HEK293 (cell line): ENCODE measurements around the gene EIF3C.

DNA sequence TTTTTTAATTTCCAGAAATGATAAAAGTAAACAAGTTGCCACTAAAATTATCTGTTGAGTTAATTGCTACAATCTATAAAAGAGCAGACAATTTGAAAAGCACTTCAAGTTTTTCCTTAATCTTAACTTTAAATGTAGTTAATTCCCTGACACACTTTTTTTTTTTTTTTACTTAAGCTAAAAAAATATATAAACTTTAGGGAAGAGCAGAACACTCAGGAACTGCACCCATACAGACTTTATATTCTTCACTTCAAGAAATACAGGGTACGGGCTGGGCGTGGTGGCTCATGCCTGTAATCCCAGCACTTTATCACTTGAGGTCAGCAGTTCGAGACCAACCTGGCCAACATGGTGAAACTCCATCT lies 40.9 kb downstream of the XPO6 start:
- PRO-cap = no peak
- RRBS, 2 experiments = no CpG with 5 or more reads among the region's 3 CpGs

GRCh38 chr16:28175489-28176158 lies 36.1 kb downstream of the XPO6 start:
- PRO-cap = no peak
- RRBS, 2 experiments = no CpG with 5 or more reads among the region's 7 CpGs

DNA sequence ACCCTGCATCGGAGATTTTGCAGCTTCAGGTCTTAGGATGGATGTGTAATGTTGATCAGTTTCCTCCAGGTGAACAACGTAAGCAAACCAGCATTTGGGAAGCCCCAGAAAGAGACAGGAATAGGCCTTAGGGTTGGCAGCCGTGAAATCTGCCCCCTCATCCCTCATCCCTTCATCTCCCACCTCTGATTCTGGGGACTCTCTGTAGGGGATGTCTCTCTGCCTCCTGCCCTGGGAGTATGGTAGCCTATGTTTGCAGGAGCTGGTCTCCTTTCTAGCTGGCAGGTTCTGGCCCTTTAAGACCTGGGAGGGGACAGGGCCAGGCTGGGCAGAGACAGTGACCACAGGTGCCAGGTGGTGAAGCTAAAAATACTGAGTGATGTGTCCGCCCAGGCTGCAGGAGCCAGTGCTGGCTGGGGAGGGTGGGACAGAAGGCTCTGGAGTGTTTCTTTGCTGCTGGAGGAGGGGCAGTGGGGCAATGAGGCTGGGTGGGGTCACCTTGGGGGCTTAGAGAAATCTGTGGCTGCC lies 30.6 kb upstream of the SBK1 start:
- PRO-cap = no peak
- RRBS, 2 experiments = no CpG with 5 or more reads among the region's 4 CpGs

GRCh38 chr16:28711271-28711770 lies at the start of gene EIF3C:
Gene EIF3C (plus strand): TSS chr16:28711464.
- PRO-cap = no peak
- RRBS, 2 experiments = no CpG with 5 or more reads among the region's 57 CpGs

- PRO-cap = bidirectional peak, plus-strand start at chr16:28824093, minus-strand start at chr16:28823751
- RRBS, 2 experiments = under 1 to 2% methylated on average over 49 to 50 of the region's 82 CpGs
Measured at GRCh38 chr16:28823699-28824829, 1.3 kb downstream of the ATXN2L start.

GRCh38 chr16:28830174-28830854 lies 7.5 kb downstream of the ATXN2L start:
- PRO-cap = no peak
- RRBS, 2 experiments = no CpG with 5 or more reads among the region's 14 CpGs

DNA sequence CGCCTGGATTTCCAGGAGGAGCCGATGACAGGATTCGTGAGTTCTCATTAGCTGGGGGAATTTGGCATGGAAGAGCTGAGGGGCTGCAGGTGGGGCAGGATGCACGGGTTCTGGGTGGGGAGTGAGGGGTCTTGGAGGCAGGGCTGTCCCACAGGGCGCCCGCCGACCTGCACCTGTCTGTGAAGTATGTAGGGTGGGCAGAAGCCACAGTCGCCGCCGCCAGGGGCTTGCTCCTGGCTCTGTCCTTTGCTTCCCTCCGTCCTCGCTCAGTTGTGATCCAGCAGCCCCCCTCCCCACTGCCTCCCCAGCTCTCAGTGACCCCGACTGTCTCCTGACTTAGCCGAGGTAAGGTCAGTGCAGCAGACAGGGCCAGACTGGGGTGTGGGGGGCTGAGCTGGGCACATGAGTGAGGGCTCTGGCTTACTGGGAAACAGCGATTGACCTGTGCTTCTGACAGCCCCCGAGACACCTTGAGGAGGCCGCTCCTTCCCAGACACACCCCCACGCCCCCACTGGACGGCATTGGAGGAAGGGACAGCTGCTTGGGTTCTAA lies 9.9 kb downstream of the TUFM start:
- PRO-cap = no peak
- RRBS, 2 experiments = no CpG with 5 or more reads among the region's 19 CpGs

DNA sequence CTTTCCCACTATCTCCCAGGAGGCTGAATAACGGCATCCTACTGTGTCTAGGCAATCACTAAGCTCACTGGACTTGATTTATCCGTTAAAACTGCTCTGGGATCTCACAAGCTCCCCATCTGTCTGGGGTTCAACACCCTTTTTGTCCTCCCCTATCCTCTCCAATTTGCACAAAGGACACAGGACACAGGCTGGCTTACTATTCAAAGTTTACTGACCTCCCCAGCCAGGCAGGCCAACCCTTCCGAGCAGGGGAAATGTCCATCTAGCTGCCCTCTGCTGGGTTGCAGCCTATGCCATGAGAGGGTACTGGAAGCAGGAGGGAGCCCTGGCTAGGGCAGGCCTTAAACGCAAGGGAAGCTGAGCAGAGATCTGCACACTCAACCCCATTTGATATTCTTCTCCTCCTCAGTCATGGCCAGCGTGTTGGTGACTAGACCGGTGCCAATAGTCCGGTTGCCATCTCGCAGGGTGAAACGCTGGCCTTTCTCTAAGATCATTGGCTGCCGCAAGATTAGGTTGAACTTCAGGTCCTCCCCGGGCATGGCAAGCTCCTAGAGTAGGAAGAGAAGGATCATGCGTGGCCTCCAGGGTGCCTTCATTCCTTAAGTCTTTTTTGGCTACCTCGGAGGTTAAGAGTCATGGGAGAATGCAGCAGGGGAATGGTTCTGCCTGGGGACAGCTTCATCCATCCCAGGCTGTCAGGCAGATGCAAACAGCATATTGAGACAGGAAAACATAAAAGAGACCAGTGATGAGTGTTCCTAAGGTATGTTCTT lies 3.4 kb downstream of the TUFM start:
- PRO-cap = no peak
- RRBS, 2 experiments = 95 to 100% methylated on average over 3 of the region's 13 CpGs

DNA sequence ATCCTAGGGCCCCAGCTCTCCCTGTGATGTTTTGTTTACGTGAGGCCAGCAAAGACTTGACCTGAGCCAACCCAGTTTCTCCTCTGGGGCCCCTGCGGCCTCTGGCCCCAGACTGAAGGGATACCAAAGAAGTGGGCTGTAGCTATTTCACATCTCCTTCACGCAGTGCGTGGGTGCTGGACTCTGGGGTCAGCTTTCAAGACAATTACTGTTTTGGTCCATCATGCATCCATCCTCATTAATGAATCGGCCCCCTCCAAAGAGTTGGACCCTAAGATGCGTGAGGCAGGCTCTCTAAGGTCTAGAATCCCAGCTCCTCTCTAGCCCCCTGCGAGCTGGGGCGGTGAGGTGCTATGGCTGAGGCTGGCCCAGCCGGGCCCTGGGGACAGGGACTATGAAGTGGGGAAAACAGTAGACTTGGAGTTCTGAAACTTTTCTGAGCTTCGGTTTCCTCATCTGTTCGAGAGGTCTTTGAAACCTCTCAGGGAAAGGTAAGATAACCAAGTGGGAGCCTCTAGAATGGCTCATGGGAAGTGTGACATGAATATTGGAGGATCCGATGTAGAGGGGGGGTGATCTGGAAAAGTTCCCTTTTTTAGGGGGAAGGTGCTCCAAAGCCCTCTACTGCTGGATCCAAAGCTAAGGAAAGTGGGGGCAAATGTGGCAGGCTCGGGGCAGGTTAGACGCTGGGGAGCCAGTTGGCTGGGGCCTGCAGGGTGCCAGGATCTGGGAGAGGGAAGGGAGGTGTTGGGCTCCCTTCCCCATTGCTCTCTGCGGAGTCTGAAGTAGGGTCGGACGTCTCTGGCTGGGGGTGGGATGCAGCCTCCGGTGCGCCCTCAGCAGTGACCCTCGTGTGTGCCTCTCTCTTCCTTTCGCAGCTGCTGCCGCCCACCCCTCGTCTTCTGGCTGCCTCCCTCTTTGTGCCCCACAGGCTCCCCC lies 1.8 kb downstream of the SH2B1 start:
- PRO-cap = no peak
- RRBS, 2 experiments = no CpG with 5 or more reads among the region's 23 CpGs

- PRO-cap = no peak
- RRBS, 2 experiments = no CpG with 5 or more reads among the region's 13 CpGs
Measured at GRCh38 chr16:28986226-28986621, 1.4 kb downstream of the LAT start.

DNA sequence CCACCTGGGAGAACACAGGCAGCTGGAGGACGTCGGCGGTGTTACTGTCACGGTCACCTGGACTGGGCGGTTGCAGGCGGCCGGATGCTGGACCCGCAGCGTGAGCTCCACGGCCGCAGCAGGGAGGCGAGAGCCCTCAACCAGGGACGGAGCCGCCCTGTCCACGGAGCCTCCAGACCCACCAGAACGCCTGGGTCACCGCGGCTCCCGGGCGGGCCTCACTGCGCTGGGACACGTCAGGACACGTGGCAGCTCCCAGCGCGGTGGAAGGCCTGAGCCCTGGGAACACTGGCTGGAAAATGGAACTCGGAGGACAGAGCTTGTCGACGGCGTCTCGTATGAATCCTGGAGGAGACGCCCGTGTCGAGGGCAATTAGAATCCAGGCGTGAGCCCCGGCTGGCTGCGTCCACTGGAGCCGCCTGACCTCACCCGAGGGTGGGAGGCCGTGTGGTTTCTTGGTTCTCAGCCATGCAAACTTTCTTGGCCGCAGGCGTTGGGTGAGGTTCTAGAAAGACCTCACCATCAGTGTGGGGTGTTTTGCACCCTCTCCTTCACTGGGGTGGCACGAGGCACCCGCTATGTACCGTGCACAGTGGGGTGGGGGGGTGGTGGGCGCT lies 173.9 kb downstream of the LAT start:
- PRO-cap = no peak
- RRBS, 2 experiments = no CpG with 5 or more reads among the region's 45 CpGs

GRCh38 chr16:29184804-29185656 lies 200.2 kb downstream of the LAT start:
- PRO-cap = no peak
- RRBS, 2 experiments = 68 to 80% methylated on average over 7 of the region's 41 CpGs

DNA sequence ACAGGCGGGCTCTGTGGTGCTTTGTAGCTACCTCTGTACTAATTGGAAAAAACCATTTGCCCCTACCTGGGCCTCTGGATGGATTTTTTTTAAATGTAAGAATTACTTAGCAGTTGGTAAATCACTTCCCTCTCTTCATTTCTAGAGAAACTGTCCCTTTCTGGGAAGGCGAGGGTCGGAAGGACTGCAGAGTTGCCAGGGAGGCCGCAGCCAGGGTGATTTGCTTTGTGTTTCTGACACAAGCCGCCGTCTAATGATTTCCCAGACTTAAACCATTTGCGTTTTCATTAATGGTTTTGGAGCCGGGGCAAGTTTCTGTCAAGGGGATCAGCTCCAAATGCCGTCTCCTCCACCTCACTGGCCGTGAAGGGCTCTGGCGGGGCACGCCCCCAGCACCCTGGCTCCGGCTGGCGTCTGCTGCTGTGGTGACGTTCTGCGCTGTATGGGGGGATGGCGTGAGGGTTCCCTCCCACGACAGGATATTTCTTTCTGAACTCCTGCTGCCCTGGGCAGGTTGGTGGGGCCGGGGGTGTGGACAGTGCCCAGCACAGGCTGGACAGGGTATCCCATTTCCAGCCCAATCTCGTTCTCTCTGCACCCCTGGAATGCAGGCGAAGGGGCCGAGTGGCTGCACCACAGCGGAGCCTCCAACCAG lies 201.8 kb downstream of the LAT start:
- PRO-cap = no peak
- RRBS, 2 experiments = no CpG with 5 or more reads among the region's 23 CpGs

GRCh38 chr16:29284938-29285852 lies 121.3 kb downstream of the NPIPB11 start:
- PRO-cap = no peak
- RRBS, 2 experiments = 79 to 98% methylated on average over 4 of the region's 34 CpGs

- PRO-cap = bidirectional peak, plus-strand start at chr16:29791042, minus-strand start at chr16:29791022
- RRBS, 2 experiments = 2 to 3% methylated on average over 9 of the region's 31 CpGs
Measured at GRCh38 chr16:29790879-29791481, 429 bp downstream of the KIF22 start.

DNA sequence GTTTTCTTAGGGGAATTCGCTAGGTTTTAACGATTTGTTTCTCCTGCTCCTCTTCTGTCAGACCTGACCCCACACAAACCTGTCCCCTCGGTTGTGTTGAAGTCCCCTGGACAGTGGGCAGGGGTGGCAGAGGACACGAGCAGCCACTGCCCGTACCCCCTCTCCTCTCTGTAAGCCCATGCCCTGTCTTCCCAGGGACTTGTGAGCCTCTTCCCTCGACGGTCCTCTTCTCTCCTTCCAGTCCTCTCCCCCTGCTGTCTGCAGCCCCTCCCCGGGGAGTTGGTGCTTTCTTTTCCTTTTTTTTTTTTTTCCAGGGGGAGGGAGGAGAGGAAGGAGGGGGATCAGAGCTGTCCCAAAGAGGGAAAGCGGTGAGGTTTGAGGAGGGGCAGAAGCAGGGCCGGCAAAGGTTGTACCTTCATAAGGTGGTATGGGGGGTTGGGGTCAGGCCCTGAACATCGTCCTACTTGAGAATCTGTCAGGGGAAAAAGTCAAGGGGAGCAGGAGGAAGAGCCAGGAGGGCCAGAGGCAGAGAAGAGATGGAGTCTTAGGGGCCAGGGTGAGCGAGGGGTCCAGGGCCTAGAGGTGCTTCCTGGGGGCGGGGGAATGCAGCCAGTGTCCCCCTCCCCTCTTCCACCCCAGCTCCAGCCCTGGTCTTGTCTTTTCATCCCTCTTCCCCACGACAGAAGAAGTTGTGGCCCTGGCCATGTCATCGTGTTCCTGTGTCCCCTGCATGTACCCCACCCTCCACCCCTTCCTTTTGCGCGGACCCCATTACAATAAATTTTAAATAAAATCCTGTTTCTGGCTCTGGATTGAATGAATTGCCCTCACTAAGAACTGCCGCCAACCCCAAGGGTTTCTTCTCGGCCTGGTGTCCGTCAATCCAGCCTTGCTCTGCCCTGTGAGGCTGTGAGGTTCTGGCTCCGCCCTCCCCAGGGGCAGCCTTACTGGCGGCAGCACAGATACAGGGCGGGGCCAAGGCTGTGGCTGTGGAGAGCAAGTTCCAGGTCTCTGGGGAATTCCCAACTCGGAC lies 1.3 kb upstream of the PRRT2 start:
- PRO-cap = bidirectional peak, plus-strand start at position 528 of the sequence, minus-strand start at position 203 of the sequence; bidirectional peak, plus-strand start outside the sequence, minus-strand start at position 896 of the sequence
- RRBS, 2 experiments = no CpG with 5 or more reads among the region's 24 CpGs

GRCh38 chr16:29826935-29827661 lies 6.8 kb downstream of the MVP start:
- PRO-cap = no peak
- RRBS, 2 experiments = no CpG with 5 or more reads among the region's 13 CpGs

GRCh38 chr16:29849233-29850063 lies 13.6 kb downstream of the CDIPT start:
- PRO-cap = no peak
- RRBS, 2 experiments = no CpG with 5 or more reads among the region's 9 CpGs

GRCh38 chr16:29863433-29864097 lies 539 bp upstream of the CDIPT start:
- PRO-cap = bidirectional peak, plus-strand start at chr16:29863578, minus-strand start at chr16:29863269
- RRBS, 2 experiments = no CpG with 5 or more reads among the region's 31 CpGs

DNA sequence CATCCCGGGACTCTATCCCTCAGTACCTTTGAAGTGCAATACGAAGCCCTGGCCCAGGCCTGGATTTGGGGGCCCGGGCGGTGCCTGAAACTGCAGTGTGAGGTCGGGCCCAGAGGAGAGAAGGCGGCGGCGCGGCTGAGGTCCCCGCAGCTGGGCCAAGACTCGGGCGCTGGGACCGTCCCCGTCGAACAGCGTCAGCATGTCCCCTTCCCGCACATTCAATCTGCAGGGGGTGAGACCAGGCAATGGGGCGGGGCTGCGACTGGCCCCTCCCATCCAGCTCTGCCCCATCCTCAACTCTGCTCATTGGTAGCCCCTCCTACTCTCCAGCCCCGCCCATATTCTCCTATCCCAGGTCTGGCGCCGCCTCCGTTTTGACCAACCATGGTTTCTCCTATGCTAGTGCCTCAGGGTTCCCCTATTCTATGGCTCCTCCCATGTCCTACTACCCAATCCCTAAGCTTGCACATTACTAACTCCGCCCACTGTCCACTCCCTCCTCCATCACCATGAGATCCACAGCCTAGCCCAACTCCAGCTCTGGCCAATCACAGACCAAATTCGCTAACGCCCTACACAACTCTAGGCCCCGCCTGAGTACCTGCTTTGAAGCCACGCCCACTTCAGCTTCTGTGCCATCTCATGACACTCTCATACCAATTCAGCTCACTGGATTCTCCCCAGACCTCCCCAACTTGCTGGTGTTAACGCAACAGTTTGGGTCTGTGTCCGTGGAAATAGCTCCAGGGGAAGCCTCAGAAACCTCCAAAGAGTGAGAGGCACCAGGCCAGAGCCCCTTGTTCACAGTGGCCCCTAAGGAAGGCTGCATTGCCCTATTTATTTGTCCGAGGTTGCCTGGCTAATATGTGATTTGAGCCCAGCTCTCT lies 14.5 kb upstream of the CDIPT start:
- PRO-cap = unidirectional peak, minus-strand start at position 201 of the sequence
- RRBS, 2 experiments = 86 to 93% methylated on average over 3 of the region's 31 CpGs